ENCODE results near the gene TATDN3.

GRCh38 chr1:212234494-212235148, 50.6 kb upstream of the PPP2R5A start:
- RRBS, result no CpG with 5 or more reads among the region's 4 CpGs

- RRBS, result 81% methylated on average over 2 of the region's 14 CpGs
Measured at GRCh38 chr1:212242074-212242789, 43.0 kb upstream of the PPP2R5A start.

DNA sequence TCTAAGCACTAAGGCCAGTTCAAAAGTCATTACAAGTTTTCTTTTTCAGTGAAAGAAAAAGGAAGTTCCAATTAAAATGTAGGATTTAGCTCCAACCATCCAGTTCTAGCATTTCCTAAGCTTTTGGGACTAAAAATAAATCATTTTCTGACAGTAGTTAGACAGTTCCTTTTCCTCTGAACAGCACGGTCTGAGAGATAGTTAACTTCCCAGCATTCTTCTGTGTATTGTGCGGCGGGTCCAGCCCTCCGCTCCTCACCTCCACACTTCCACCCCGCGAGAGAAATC, 38.2 kb upstream of the PPP2R5A start:
- RRBS, result no CpG with 5 or more reads among the region's 6 CpGs

GRCh38 chr1:212476972-212477595, 44.4 kb downstream of the NENF start:
- RRBS, result 6% methylated on average over 2 of the region's 8 CpGs

GRCh38 chr1:212482295-212482950, 49.7 kb downstream of the NENF start:
- RRBS, result no CpG with 5 or more reads among the region's 3 CpGs

- RRBS, result no CpG with 5 or more reads among the region's 14 CpGs
Measured at GRCh38 chr1:212518344-212519388, 85.9 kb downstream of the NENF start.

DNA sequence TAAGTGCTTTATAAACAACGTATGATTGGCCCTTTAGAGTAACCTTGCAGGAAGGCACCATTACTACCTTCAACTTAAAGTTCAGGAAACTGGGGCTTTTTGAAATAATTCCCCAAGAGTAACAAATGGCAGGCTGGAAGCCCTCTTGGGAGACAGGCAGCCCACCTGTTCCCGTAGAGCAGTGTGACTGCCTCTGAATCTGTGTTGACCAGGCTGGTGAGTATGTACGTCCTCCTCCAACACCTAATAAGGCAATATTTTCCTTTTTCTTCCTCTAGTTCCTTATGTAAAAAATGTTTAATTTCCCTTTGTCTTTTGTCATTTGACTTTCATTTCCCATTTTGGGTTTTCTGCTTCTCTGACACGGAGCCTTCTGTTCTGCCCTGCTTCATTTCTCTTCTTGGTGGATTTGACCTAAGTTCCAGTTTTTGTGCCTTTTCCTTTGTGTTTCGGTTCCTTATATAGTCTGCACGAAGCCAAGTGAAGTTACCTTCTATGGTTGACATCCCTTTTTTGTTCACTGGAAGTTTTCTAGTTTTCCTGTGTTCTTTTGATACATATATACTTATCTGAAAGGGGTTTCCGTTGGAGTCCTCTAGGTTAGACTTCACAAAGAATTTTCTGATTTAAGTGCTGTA, 65.8 kb upstream of the ATF3 start:
- RRBS, result no CpG with 5 or more reads among the region's 7 CpGs

DNA sequence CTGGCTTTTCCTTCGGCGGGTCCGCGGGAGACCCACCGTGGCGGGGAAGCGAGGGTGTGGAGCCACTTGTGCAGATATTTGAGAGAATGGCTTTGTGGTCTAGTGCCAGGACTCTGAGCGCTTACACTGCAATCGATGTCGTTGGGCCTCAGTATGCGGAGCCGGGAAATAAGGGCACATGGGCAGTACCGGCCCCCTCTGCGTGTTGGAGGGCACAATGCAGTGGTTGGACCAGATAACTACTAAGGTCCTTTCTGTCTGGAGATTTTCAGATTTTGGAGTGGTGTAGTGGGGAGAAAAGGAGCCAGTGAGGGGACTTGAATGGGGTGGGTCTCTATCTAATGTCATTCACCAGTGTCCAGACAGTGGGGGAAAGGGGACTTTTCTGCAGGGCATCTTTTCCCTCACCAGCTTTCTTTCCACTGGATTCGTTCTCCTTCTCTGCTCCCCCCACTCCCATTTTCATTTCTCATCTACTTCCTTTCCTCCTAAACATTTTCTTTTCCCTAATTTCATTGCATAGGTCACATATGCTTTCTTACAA, 1.2 kb downstream of the ATF3 start:
- RRBS, result no CpG with 5 or more reads among the region's 15 CpGs

GRCh38 chr1:212614679-212615299, 6.2 kb downstream of the ATF3 start:
- RRBS, result no CpG with 5 or more reads among the region's 9 CpGs

DNA sequence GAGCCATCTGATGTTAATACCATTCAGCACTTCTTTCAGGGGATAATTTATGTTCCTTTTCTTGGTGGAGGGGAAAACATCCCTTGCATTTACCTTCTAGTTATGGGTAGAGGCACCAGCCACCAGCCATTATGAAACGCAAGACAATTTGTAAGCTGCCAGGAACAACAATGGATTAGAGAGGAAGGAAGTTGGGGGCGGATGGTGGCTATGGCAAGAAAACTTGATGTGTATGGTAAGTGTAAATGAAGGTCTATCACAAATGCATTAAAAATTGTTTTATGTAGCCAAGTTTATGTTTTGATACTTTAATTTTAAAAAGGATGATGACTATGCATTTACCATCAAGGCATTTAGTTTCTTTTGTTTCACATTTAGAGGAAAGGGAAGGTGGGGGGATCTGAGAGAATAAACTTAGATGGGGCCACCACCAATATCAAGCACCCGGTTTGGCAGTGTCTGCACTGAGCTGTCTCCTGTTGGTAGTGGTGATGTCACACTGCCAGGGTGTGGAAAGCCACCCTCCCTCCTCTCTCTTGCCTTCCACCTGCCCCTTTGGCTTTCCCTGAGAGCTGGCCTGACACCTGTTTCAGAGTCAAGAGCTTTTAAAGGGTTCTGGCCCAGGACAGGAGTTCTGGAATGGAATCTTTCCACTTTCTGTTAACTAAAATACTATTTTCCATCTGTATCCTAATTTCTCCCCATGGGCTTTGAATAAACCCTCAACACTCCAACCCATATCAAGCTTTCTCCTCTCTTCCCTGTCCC, 2.5 kb upstream of the GARIN4 start:
- RRBS, result no CpG with 5 or more reads among the region's 3 CpGs

DNA sequence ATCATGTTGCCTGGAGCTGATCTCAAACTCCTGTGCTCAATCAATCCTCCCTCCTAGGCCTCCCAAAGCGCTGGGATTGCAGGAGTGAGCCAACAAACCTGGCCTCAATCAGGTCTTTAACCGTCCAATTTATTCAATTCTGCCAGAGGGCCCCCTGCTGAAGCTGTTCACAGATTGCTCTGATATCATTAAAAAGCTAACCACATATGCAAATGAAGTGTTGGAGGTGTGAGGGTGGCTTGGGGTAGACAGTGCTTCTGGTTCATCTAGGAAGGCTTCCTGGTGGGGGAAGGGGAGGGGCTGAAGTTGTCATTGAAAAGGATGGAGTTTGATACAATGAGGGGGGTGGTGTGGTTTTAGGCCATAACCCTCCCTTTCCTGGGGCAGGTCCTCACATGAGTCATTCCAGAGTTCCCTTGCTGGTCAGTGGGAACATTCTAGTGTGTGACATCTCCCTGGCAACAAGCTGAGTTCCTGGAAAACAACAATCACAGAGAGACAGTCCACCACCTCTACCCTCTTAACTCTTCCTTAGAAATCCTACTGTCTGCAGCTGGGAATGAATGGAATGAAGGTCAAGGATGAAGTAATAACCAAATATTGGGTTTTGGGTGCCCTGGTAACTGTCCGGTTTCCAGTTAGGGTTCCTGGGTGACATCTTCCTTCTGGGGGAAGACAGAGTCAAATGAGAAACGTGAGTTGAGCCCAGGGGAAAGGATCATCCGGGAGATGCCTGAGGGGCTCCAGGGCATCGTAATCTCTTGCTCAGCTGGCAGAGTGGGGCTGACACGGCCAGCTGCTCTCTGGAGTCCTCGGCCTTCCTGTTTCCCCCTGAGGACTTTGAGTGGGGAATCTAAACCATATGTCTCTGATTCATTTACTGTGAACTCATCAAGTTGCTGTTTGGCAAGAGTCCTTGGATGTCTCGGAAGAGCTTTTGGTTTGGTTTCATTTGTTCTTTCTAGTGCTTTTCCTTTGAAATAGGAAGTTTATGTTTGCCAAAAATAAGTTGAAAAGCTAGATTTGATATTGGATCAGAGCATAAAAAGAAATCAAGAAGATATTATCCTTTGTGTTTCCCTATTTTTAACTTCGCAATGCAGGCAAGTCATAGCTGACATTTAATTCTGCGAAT, 32.1 kb downstream of the BATF3 start:
- RRBS, result 93% methylated on average over 3 of the region's 11 CpGs

- RRBS, result under 1% methylated on average over 10 of the region's 37 CpGs
Measured at GRCh38 chr1:212791631-212792148, at the start of gene TATDN3. Gene TATDN3, plus strand, starts transcription at chr1:212791894.

GRCh38 chr1:212792149-212792913, 637 bp downstream of the TATDN3 start:
- RRBS, result no CpG with 5 or more reads among the region's 30 CpGs

- RRBS, result no CpG with 5 or more reads among the region's 2 CpGs
Measured at GRCh38 chr1:212914156-212914455, 36.2 kb upstream of the VASH2 start.

DNA sequence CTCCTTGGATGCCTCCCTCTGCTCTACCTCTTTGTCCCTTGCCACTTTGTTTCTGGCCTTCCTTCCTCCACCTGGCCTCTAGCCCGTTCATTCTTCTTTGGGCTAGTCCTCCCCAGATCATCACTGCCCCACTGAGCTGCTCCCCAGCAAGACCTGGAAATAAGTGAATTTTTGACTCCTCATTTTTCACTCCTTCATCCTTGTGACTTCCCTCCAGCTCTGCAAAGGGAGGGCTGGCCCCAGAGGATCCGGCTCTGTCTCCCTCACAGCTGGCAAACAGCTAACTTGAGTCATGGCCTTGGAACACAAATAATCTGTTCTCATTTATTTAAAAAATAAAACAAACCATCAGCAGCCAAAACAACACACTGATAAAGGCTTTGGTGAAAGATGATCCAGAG, 25.7 kb upstream of the VASH2 start:
- RRBS, result no CpG with 5 or more reads among the region's 2 CpGs

- RRBS, result no CpG with 5 or more reads among the region's 1 CpG
Measured at GRCh38 chr1:213326786-213327271, 275.8 kb downstream of the RPS6KC1 start.

GRCh38 chr1:213725095-213725728, 262.6 kb upstream of the PROX1 start:
- RRBS, result no CpG with 5 or more reads among the region's 12 CpGs

DNA sequence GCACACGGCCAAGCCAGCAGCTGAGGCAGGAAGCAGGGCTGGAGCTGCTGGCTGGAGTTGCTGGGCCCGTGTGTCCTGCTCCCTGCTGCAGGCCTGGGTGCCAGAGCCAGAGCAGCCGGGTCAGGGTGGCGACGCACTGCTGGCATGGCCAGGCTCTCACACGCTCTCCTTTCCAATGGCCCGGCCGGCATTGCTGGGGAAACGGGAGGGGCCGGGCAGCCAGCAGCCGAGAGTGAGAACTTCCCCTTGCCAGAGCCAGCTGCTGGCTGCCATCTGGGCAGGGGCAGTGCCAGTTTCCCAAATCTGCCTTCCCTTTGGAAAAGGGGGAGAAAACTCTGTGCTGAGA, 82.4 kb upstream of the PROX1 start:
- RRBS, result 83% methylated on average over 5 of the region's 11 CpGs

DNA sequence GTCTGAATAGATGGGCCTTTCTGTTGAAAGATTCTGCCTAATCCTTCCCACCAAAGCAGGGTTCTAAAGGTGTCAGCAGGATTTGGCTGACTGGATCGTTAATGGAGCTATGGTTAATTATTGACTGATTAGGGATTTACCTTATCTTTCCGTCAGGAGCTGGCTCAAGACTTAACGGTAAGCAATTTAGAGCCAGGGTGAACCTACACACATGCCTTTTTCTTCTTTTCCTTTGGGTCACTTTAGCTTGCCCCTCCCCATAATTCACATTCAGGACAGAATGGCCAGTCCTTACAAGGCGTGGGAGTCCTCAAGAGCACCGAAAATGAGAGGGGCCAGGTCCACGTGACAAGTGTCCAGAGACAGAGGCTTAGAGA, 10.8 kb upstream of the PROX1 start:
- RRBS, result no CpG with 5 or more reads among the region's 6 CpGs

GRCh38 chr1:214261008-214261519, 19.9 kb upstream of the SMYD2 start:
- RRBS, result no CpG with 5 or more reads among the region's 6 CpGs